Subcutaneous adipose tissue (tissue), 3 donors: Measurements from ENCODE around the genes CLRN3 and MKI67.

- PRO-cap: no peak
- RAMPAGE, long total RNA, 3 experiments: no peak in any of the 3 experiments
These were observed 2.3 kb upstream of the FOXI2 start for GRCh38 chr10:127734562-127735264.

- PRO-cap: no peak
- RAMPAGE, long total RNA, 3 experiments: no peak in any of the 3 experiments
These were observed at the start of gene CLRN3 for GRCh38 chr10:127892625-127893457. CLRN3 (minus strand) TSS chr10:127892941.

- PRO-cap: no peak
- RAMPAGE, long total RNA, 3 experiments: no peak in any of the 3 experiments
These were observed 1.8 kb downstream of the PTPRE start for GRCh38 chr10:127908450-127909310.

GRCh38 chr10:127911411-127912027, 4.6 kb downstream of the PTPRE start:
- PRO-cap: no peak
- RAMPAGE, long total RNA, 3 experiments: no peak in any of the 3 experiments

GRCh38 chr10:127968396-127968968, 61.6 kb downstream of the PTPRE start:
- PRO-cap: no peak
- RAMPAGE, long total RNA, 3 experiments: no peak in any of the 3 experiments

DNA sequence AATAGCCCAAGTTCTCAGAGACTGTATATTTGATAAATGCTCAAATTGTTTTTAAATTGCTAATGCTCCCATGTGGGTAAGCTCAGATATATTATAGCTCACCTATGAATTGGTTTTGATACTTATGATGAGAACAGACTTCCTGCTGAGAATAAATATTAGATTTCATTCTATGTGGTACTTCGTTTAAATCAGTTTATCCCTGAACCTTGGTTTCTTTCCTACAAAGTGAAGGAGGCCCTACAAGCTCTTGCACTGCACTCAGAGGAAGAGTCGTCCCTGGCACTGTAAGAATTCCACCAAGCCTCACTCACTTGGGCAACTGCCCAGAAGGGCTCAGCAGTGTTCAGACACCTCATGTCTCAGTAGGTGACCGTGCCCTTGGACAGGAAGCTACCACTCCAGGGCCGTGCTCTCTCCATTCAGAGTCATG, 93.6 kb downstream of the PTPRE start:
- PRO-cap: no peak
- RAMPAGE, long total RNA, 3 experiments: no peak in any of the 3 experiments

GRCh38 chr10:128054275-128054851, 71.9 kb downstream of the MKI67 start:
- PRO-cap: no peak
- RAMPAGE, long total RNA, 3 experiments: no peak in any of the 3 experiments

DNA sequence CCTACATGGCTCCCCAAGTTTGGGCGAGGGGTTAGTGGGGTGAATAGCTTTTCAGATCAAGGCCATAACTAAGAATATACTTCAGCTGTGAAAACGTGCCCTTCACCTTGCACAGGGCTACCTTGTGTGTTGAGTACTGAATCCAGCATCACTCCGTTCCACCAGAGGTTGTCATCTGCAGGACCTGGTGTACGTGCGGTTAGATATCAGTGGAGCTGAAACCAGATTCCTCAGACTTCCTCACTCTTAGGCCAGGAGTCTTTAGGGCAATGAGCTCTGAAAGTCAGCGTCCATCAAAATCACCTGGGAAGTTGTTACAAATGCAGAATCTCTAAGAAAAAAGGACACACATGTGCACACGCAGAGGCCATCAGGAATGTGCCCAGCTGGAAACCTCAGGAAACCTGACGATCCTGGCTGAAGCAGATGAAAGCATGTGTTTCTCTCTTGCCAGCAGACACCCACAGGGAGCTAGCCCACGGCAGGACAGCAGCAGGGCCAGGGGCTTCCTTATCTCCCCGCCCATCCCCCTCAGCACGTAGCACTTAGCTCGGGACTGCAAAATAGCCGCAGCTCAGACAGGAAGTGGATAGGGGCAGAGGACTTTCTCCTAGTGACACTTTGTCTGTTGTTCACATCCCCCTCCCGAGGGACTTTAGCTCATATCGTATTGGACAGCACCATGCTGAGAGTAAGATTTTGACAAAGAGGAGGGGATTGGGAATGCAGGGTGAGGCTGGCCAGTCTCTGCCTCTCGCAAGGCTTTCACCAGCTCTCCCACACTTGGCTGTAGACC, 64.0 kb downstream of the MKI67 start:
- PRO-cap: no peak
- RAMPAGE, long total RNA, 3 experiments: start-site peak on the plus strand in 1 of 3 experiments, centred at position 643 of the sequence, 8 reads per replicate

GRCh38 chr10:128064820-128065176, 61.4 kb downstream of the MKI67 start:
- PRO-cap: bidirectional peak, plus-strand start at chr10:128064948, minus-strand start at chr10:128064651
- RAMPAGE, long total RNA, 3 experiments: no peak in any of the 3 experiments

DNA sequence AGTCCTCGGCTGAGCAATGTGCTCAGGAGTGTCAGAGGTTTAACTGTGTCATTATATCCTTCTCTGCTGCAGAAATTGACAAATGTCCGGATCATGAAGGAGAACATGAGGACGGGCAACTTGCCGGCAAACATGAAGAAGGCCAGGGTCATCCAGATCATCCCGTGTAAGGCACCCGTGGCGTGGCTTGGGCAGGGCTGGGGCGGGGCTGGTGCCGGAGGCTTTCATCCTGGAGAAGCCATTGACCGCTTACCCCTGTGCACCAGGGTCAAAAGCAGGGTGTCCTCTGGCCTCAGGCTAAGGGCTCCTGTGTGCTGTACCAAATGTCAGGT, 55.5 kb downstream of the MKI67 start:
- PRO-cap: no peak
- RAMPAGE, long total RNA, 3 experiments: no peak in any of the 3 experiments

- PRO-cap: no peak
- RAMPAGE, long total RNA, 3 experiments: no peak in any of the 3 experiments
These were observed 53.1 kb downstream of the MKI67 start for GRCh38 chr10:128072978-128073647.

GRCh38 chr10:128076519-128077175, 49.6 kb downstream of the MKI67 start:
- PRO-cap: no peak
- RAMPAGE, long total RNA, 3 experiments: no peak in any of the 3 experiments

DNA sequence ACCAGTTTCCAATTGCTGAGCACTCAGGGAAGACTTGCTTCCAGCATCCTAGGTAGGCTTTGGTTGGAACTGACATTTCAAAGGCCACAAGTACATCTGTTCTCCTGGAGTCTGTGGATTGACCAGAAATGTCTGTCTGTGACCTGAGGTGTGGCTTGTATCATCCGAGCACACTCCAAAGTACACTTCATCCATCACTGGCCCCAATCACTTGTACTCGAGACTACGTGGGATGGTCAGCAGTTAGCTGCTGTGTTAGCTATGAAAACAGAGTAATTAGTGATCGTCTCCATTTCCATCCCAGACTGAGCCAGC, 45.0 kb downstream of the MKI67 start:
- PRO-cap: no peak
- RAMPAGE, long total RNA, 3 experiments: no peak in any of the 3 experiments

DNA sequence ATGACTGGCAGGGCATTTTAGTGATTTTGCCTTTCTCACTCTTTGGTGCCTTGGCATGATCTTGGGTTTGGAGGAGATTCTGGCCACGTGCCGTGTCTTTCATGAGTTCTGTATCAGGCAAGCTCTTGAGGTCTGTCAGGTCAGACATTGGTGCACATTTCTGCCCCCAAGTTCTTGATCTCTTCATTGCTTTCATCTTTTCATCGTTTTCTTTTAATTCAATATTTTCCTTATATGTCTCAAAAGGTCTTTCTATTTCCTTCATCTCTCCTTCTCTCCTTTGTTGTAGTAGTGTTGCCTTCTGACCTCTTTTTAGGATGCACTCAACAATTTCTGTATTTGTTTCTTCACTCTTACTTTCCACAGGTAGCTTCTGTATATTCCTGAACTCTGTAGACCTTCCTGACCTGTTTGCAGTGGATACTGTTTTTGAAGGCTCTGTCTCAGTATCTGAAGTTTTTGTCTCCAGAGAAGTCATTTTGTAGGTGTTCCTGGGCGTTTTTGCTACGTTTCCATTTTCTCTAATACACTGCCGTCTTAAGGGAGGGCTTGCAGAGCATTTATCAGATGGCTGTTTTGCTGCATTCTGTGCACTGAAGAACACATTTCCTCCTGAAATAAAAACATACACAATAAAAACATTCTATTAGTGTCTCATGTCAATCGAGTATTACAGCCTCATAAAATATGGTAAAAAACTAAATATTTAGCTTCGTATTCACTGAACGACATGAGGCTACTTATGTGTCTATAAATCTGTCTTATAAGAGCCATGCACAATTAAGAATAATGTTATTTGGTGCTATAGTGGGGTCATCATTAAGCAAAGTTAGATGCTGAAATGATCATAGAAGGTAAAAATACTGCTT, 17.2 kb downstream of the MKI67 start:
- PRO-cap: no peak
- RAMPAGE, long total RNA, 3 experiments: no peak in any of the 3 experiments

DNA sequence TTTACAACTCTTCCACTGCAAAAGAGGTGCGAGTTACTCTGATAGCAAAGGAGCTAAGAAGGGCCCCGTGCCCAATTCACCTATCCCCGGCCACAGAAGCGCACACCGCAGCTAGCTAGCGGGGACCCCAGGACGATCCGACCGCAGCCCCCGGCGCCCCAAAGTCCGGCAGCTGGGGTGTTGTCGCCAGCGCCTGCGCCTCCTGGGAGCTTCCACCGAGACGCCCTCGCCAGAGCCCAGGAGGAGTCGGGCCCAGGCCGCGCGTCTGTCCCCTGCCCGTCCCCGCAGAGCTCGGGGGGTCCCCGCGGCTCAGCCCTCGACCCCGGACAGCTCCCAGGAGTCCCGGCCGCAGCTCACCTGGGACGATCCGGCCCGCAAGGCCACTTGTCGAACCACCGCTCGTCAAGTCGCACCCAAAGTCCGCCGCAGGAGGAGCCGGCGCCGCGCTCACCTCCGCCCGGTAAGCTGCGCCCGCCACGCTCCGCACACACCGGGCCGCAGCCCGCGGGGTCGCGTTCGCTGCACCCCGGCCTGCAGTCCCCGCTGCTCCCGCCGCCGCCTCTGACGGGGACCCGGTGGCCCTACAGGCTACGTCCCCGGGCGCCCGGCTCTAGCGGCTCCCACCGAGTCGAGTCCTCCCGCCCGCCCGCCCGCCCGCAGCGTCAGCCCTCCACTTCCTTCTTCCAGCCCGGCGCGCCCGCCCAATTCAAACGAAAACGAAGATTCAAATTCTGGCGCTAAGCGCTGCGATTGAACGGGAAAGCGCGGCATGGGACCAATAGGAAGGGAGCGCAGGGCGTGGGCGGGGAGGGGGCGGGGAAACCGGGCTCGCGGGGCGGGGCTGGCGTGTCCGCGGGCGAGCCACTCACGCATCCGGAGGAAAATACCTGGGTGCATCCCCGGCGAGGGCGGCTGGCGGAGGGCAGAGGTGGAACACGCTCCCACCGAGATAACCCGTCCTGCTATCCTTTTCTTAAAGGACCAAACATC, at the start of gene MKI67:
TSS of gene MKI67 (minus strand) at position 682 of the 990 bp plus-strand sequence.
- PRO-cap: no peak
- RAMPAGE, long total RNA, 3 experiments: no peak in any of the 3 experiments

DNA sequence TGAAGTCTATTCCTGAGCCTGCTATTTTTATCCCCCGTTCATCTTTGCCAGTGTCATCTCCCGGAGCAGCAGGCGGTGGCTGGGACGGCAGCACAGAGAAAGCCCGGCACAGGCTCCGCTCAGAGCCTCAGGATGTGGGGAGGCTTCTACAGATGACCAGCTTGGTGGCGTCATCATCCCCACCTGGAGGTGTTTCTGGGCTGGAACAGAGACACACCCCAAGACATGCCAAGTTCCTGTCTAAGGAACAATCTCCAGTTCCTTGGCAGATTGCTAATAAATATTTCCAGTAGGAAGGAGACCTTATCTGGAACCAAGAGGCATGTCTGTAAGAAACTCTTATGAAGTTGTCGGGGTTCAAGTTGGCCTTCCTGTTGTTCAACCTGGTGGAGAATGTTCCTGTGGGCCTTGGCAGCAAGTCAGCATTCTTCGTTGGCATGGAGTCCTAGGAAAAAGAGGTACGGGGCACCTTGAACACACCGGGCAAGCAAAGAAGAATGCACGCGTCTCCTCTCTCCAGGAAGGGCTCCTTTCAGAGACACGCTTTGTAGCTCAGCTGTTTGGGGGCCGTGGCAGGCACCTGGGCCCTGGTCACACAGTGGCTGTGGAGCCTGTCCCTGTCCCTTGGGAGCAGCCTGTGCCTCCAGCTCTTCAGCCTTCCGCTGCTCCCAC, 552.2 kb upstream of the MGMT start:
- PRO-cap: no peak
- RAMPAGE, long total RNA, 3 experiments: no peak in any of the 3 experiments

DNA sequence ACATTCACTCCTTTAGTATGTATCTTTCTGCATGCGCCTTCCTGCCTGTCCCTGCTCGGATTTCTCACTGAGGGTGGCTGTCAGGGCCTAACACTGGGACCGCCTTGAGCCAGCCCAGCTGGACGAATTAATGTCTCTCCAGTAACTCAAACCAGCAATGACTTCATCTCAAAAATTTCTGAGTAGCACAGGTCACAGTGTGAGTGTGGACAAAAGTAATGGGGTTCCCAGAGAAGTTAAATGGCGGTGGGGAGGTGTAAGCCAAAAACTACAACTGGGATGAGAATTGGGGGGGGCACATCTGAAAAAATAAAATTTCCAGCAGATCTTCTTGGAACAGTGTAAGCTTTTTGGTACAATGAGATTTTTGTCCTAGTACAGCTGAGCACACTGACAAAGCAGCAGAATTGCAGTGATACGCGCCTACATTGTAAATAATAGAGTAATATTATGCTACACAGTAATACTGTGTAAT, 443.9 kb upstream of the MGMT start:
- PRO-cap: no peak
- RAMPAGE, long total RNA, 3 experiments: no peak in any of the 3 experiments

DNA sequence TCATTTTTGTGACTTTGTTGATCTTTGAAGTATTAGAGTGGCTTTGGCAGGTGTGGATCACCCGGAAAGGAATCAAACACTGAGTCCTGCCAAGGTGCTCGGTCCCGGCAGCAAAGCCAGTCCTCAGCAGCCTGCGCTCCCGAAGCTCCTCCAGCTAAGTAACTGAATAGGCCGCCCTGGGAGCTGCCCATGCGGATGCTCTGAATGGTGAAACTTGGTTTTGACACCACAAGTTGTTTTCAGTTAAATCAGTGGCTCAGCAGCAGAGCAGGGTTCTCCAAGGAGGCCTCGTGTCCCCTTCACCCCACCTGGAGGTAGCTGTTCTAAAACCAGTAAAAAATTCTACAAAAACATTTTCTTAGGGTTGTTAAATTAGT, 3.5 kb downstream of the MGMT start:
- PRO-cap: no peak
- RAMPAGE, long total RNA, 3 experiments: no peak in any of the 3 experiments

GRCh38 chr10:129531430-129532115, 64.5 kb downstream of the MGMT start:
- PRO-cap: no peak
- RAMPAGE, long total RNA, 3 experiments: no peak in any of the 3 experiments

- PRO-cap: no peak
- RAMPAGE, long total RNA, 3 experiments: no peak in any of the 3 experiments
These were observed 143.9 kb downstream of the MGMT start for GRCh38 chr10:129610745-129611518.